ENCODE measurements around the gene EXOSC2.

GRCh38 chr9:130414248-130414560 lies 30.6 kb upstream of the ASS1 start:
- PRO-cap, result no peak

- PRO-cap, result bidirectional peak, plus-strand start at chr9:130467038, minus-strand start at chr9:130466901
These were observed 22.0 kb downstream of the ASS1 start for GRCh38 chr9:130466780-130467163.

- PRO-cap, result no peak
These were observed 37.1 kb downstream of the FUBP3 start for GRCh38 chr9:130616298-130617128.

DNA sequence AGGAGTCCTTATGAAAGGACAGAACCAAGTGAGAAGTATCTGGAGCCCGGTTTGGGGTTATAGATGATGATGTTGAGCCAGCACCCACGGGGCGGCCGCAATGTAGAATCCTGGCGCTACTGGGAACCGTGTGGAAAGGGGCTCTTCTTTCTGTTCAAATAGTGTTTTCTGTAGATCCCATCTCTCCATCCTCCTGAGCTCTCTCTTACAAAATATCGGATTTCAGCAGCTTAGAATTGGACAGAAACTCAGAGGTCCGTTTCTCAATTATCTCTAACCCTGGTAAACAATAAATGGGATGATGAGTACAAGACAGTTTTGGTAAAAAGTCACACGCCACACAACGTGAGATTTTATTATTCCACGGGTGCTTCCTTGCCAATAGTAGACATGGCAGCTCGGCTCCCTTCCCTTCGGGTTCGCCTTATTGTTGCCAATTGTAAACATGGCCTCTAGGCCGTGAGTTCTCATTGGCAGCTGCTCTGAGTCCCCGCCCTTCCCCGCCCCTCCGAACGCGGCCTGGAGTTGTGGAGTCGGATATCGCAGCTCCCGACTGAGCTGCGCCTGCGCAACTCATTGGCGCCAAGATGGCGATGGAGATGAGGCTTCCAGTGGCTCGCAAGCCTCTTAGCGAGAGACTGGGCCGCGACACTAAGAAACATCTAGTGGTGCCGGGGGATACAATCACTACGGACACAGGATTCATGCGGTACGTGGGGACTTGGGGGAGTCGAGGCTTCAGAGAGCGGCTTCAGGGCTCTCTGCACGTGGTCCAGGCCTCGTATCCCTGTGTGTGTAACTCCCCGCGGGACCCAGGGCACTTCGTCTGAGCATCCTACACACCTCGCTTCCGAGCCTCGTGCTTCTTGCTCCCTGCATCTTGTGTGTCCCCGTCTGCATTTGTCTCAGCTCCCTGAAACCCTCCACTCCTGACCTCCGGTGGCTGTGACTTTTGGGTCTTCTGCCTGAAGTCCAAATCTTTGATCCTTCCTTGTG lies at the start of gene EXOSC2:
Gene EXOSC2, plus strand, starts transcription at position 576 of the 996 bp plus-strand sequence.
- PRO-cap, result bidirectional peak, plus-strand start at position 576 of the sequence, minus-strand start at position 421 of the sequence

GRCh38 chr9:130705355-130705962 lies 11.9 kb downstream of the EXOSC2 start:
- PRO-cap, result no peak

GRCh38 chr9:130715536-130715968 lies 22.0 kb downstream of the EXOSC2 start:
- PRO-cap, result no peak

DNA sequence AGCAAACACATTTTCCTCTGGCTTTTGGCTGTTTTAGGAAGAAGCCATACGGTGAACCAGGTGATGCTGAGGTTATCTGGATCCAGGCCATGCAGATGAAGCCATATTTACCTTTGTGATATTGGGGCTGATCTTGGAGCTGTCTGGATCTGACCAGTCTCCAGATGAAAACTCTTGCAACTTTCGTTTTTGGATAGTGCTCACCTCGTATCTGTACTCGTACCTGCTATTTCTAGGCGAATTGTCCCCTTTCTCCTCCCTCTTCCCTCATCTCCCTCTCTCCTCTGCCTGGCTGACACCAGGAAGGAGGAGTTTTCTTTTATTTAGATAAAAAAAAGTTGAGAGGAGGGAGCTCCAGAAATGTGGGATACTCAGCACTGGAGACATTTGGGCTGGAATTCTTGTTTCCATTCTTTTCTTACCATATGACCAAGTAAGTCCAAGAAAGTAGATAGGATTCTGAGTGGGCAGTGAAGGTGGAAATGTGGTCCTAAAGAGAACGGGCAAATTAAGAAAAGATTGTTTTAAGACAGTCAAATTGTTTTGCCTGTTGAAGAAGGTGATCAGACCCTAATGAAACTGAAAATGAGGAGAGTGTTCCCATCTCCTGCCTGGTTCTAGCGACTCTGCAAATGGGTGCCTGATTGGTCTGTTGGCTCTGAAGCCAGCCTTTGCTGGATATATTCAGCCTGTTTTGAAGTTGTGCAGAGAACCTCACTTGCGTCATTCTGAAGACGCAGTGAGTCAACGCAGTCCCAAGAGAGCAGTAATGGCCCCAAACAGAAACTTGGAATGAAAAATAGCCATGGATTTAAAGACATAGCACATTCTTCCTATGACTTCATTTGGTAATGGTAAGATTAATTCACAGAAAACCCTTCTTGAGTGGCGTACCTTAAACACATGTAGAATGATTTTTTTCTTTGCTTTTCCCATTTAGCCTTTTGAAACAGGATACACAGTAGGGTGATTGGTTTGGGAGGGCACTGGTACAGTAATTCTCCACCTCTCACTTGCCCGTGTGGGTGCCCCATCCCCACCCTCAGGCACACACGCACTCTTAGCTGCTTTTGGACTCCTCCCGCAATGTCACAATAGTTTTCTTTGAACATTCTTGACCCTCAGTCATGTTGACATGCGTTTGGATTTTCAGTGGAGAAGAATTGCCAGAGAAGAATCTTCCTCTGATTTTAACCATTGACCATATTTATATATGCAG lies 54.3 kb upstream of the ABL1 start:
- PRO-cap, result bidirectional peak, plus-strand start at position 726 of the sequence, minus-strand start at position 616 of the sequence

- PRO-cap, result no peak
These were observed 18.3 kb downstream of the QRFP start for GRCh38 chr9:130878216-130878792.

DNA sequence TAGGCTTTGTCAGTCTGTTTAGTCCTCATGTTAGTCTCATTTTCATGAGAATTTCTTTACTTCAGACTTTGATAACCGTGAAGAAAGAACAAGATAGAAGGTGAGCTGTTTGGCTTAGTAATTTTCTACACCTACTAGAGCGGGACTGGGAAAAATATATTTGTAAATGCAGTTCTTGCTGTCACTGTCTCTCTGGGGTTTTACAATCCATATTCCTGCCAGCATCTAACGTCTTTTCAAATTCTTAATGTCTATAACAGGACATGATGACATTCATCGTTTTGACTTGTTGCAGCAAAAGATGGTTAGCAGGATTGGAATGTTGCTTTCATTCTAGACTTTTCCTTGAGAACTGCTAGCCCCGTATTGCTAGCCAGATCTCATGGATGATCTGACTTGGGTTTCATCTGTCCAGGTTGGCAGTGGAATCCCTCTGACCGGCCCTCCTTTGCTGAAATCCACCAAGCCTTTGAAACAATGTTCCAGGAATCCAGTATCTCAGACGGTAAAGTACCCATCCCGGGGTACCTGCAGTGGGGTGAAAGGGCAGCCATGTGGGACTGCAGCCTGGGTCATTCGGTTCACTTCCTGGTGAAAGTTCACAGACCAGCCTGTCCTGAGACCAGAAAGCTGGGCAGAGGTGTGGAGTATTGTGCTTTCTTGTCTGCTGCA lies 16.8 kb downstream of the QRFP start:
- PRO-cap, result no peak

- PRO-cap, result no peak
These were observed 2.6 kb downstream of the FIBCD1 start for GRCh38 chr9:130936063-130937186.

- PRO-cap, result unidirectional peak, minus-strand start at chr9:130938235
These were observed 1.0 kb downstream of the FIBCD1 start for GRCh38 chr9:130938173-130938320.

GRCh38 chr9:131102419-131103099 lies 6.2 kb downstream of the AIF1L start:
- PRO-cap, result no peak

- PRO-cap, result no peak
These were observed 50.0 kb downstream of the NUP214 start for GRCh38 chr9:131174960-131176116.

DNA sequence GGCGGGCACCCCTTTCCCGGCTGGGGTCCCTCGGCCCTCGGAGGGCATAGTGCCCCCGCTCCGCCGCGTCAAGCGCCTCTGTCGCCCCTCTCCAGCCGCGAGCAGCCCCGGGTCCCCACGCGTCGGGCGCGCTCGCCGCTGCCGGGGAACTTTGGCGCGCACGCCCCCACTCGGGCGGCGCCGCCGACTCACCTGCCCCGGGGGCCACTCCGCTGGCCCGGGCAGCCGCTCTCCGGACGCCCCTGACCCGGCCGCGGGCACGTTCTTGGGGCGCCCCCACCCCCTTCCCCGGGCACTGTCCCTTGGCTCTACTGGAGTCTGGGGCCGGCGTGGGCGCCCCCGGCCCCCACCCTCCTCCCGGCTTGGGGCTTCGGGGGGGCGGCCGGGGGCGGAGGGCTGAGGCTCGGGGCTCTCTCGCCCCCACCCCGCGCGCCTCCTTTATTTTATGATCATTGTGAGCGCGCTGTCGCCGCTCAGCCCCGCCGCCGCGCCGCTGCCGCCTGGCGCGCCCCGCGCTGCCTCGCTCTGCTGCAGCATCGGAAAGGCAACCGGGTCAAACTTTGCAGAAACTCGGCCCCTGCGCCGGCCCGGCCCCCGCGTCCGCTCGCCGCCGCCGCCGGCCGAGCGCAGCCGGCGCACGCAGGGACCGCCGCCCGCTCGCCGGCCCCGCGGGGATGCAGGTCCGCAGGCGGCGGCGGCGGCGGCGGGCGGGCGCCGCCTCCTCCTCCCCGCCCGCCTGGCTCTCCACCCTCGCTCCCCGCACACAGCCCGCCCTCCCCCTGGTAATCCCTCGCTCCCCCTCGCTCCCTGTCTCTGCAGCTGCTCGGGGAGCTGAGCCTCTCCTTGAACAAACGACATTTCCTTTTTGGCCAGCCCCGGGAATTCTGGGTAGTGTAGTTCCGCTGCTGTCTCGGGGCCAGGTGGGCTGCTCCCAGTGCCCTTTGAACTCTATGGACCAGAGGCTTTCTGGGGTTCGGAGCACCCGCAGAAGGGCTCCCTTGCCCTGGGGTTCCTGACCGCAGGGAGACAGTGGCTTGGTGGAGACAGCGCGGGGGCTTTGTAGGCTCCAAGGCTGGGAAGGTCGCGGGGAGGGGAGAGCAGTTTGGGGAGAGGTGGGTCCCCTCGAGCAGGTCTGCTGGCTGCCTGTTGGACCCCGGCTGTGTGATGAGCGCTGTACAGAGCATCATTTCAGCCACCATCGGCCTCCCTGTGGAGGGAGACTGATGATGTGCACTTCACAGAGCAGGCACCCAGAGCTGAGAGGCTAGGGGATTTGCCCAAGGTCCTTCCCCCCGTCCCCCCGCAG lies 1.5 kb upstream of the FAM78A start:
- PRO-cap, result unidirectional peak, minus-strand start at position 676 of the sequence; unidirectional peak, minus-strand start at position 815 of the sequence

- PRO-cap, result no peak
These were observed 2.9 kb upstream of the FAM78A start for GRCh38 chr9:131279210-131279674.

DNA sequence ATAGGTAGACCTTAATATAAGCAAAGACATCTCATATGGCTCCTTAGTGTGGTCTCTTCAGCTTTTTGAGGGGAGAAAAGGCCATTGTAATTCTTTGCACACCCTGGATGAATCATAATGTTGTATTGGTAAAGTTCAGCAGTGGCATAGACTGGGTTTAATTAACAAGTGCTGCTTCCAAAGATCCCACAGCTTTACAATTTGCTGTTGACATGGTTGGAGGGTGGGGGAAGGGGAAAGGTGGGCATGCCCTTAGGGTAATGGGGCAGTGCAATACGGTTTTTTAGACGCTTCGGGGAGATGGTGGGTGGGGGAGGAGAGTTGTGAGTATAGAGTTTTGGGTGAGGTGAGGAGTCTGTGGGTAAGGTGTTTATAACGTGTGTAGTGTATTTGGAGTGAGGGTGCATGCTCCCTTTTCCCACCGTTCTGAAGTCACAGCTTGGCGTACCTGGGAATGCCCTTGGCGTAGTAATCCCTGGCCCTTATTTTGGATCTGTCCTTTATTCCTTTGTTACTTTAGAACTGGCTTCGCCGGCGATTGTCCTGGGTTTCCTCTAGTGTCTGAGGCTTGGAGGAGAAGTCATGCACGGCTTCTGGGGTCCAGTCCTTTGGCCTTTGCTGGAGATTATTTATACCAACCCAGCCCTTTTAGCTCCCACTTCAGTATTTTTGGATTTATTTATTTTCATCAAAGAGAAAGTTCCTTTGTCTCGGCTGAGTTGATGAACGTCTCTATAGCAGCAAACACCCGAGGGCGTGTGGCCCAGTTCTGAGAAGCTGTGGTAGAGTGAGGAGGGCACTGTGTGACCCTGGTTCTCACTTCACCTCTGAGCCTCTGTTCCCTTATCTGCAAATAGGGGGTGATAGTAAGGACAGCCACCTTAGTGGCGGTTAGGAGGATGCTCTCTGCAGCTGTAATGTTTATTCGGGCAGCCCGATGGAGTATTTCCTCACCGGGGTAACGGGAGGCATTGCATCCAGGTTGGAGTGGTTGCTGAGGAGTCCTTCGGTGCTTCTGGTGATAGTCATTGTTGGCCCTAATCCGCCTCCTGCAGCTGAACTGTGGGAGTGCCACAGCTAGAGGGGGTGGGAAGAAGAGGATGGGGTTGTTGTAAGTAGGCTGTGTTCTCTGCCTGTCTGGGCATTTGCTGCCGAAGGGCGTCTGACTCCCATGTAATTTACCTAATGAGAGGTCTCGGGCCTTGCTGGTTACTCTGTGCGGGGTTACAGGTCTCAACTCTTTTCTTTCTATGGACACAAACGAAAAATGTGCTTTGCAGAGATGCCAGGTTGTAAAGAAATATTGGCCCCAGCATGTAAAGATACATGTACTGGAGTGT lies 13.6 kb downstream of the PRRC2B start:
- PRO-cap, result no peak

DNA sequence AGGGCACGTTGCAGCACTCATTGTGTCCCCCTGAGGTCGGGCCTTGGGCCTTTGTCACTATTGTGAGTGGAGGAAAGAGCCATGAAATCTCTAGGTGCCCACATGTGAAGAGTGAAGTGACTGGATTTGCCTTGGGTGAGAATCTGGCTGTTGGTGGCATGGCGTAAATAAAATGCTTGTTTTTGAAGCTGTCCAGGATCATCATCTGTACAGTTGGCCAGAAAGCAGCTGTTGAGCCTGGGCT lies 27.6 kb downstream of the PRRC2B start:
- PRO-cap, result no peak

DNA sequence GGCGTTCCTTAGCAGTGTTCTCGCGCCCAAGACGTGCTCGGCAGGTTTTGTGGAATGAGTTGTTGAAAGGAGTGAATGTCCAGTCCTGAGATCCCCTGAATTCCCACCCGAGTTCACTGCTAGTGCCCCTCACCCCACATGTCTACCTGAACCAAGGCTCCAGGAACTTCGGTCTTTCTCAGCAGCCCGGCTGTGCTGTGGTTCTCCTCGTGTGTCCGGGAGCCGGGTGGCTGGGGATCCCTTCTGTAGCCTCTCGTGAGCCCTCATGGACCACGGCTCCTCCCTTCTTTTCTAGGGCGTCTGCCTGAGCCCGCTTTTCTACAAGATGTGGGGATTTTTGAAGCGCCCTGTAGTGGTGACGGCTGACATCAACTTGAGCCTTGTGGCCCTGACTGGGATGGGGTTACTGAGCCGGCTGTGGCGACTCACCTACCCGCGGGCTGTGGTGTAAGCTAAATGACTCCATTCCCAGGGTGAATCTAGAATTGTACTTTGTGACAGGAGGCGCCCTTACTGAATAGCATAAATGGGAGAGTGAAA lies 1.2 kb downstream of the POMT1 start:
- PRO-cap, result no peak

DNA sequence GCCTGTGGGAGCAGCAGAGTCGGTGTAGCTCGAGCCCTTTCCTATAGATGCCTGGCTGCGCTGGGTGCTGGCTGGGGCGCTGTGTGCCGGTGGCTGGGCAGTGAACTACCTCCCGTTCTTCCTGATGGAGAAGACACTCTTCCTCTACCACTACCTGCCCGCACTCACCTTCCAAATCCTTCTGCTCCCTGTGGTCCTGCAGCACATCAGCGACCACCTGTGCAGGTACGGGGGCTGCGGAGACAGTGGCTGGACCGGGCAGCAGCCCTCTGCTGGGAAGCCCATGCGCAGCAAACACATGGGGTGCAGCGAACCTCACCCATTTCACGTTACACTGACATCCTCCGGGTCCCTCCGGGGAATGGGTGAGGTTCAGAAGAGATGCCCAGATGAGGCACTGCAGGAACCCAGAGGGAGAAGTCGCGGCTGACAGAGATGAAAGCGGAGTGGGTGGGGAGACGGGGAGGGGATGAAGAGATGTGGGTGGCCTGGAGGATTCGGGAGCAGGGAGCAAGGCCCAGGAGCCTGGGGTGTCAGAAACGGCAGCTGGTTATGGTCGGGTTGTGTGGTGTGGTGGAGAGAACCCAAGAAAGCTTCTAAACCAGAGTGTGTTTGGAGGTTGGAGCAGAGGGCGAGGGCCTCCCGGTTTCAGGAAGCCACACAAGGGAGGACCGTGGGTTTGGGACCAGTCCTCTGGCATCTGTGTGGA lies 8.9 kb downstream of the UCK1 start:
- PRO-cap, result no peak

DNA sequence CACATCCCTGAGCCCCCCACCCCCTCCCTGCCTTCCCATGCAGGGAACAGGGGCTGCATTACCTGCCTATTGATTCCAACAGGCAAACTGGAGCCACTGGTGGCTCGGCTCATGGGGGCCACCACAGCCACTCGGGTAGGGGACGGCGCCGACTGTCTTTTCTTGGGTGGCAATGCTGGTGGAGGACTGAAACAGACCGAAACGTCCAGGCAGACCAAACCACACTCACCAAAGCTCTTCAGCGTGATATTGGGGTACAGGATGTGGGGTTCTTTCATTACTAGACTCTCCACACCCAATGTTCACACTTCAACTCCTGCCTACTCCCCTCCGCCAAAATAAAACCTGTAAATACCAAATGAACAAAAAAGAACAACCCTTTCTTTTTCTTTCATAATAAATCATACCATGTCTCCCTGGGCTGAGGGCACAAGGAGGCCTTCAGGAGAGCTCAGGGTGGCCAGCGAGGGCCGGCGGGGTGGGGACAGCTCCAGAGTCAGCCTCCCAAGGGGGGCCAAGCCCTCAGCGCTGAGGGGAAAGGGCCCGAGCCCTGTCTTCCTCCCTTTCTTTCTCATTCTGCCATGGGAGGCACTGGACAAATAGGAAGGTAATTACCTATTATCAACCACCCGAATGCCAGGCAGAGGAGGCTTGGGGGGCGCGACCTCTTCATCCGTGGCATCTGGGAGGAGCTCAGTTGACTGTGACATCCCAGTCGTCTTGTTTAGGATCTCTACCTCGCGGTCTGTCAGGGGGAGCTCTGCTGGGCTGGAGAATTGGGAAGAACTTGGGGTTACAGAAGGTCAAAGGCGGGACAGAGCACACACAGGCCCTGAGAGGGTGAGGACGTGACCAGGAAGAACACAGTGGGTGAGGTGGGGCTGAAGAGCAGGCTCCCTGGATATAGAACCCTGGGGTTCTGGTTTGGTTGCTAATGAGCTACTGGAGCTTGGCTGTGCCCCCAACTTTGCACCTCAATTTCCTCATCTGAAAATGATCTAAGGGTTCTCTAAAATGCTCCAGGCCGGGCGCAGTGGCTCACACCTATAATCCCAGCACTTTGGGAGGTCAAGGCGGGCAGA lies 83.5 kb downstream of the PRRT1B start:
- PRO-cap, result unidirectional peak, plus-strand start at position 866 of the sequence